RPMI7951 (cell line): ENCODE data around the gene TRAP1.

DNA sequence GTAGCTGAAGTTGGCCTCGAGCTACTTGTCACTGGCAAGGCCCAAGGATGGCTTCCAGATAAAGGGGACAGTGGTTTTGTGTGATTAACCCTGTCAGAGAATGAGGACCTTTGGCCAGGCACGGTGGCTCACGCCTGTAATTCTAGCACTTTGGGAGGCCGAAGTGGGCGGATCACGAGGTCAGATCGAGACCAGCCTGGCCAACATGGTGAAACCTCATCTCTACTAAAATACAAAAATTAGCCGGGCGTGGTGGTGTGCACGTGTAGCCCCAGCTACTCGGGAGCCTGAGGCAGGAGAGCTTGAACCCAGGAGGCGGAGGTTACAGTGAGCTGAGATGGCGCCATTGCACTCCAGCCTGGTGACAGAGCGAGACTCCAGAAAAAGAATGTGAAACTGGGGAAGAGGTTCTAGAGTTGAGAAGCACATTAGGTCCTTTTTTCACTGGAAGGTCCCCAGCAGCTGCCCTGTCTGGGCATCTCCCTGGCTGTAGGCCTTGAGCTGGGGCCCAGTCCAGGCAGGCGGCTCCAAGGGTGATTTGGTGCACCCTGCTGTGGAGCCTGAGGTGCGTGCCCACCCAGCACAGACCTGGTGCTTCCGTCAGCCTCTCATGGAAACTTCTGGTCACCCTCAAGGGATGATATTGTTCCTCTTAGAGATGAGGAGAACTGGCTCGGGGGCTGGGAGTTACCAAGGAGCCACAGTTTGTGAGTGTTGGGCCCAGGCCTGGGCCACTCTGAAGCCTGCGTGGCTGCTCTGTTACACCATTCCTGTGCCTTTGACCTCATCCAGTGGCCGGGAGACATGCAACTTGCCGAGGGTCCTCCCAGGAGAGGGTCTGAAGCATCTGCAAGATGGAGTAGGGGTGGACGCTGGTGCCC, 8.0 kb downstream of the C16orf90 start:
- RAMPAGE, long total RNA, result no peak

DNA sequence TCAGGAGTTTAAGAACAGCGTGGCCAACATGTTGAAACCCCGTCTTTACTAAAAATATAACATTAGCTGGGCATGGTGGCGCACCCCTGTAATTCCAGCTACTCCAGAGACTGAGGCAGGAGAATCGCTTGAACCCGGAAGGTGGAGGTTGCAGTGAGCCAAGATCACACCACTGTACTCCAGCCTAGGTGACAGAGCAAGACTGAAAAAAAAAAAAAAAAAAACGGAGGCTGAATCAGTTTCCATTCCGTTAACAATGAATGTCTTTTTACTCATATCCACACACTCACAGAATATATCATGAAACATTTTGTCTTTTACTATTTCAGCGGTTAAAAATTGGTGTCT, 10.6 kb upstream of the SLX4 start:
- RAMPAGE, long total RNA, result no peak

DNA sequence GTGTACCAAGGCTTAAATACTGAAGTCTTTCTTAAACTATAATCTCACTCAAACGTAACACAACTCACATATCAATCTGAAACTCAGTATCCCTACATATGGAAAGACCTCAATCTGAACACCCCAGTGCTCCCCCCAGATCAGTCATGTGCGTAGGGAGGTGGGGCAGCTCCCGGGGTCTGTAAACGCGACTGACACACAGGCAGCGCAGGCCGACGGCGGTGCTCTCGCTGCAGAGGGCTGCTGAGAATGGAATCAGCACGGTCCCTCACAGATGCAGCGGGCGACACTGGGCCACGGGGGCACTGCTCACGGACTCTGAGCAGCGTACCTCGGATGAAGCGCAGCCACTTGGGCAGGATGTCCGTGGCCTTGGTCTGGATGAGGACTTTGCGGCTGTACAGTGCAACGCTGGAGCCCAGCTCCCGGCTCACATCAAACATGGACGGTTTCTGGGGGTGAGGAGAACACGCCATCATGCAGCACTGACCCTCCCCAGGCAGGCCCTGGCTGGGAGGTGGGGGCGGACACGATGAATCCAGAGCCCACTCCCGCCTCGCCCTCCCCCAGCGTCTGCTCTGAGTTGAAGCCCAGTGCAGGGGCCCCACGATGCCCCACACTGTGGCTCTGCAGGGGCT, 18.0 kb downstream of the DNASE1 start:
- RAMPAGE, long total RNA, result no peak

DNA sequence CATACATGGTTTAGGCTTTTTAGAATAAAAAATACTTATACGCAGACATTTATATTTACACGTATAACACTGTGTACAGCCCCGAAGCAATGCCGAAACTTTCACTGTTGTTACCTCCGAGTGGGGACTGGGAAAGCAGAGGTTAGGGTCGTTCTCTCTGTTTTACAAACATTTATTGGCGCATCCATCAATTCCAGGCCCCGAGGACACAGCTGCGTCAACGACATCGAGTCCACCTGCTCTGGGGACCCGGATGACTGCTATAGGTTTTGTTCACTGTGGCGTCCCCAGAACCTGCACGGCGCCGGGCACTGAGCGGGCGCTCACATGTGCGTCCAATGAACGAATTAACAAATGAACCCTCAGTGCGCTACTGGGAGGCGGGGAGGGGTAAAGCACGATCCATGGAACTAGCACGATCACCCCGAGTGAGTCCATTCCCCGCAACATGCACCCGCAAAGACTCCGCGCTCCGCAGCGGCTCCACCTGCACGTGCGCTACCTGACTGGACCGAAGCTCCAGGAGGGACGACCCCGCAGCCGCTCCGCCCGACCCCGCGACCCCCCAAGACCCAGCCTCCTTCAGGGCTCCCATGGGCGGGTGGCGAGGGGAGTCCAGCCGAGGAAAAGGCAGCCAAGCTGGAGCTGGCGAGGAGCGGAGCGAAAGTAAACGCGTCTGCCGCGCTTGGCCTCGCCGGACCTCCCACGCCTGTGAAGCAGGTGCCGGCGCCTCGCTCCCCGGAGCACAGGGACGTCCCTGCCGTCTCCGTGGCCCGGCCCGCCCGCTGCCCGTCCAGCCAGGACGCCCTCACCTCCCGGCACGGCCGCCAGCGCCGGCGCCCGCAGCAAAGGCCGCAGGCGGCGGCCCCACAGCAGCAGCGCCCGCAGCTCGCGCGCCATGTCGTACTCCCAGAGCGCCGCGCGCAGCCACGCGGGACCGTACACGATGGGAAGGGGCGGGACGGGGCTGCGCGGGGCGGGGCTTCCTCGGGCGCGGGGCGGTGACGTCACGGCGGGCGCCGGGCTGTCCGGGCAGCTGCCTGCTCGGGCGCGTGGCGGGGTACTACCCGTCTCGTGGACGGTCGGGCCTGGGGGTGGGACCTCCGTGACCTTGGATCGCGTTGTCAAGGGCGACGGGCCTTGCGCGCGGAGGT, at the start of gene TRAP1:
Gene TRAP1 (minus strand): TSS at position 916 of the 1,154 bp plus-strand sequence.
- RAMPAGE, long total RNA, result no peak

DNA sequence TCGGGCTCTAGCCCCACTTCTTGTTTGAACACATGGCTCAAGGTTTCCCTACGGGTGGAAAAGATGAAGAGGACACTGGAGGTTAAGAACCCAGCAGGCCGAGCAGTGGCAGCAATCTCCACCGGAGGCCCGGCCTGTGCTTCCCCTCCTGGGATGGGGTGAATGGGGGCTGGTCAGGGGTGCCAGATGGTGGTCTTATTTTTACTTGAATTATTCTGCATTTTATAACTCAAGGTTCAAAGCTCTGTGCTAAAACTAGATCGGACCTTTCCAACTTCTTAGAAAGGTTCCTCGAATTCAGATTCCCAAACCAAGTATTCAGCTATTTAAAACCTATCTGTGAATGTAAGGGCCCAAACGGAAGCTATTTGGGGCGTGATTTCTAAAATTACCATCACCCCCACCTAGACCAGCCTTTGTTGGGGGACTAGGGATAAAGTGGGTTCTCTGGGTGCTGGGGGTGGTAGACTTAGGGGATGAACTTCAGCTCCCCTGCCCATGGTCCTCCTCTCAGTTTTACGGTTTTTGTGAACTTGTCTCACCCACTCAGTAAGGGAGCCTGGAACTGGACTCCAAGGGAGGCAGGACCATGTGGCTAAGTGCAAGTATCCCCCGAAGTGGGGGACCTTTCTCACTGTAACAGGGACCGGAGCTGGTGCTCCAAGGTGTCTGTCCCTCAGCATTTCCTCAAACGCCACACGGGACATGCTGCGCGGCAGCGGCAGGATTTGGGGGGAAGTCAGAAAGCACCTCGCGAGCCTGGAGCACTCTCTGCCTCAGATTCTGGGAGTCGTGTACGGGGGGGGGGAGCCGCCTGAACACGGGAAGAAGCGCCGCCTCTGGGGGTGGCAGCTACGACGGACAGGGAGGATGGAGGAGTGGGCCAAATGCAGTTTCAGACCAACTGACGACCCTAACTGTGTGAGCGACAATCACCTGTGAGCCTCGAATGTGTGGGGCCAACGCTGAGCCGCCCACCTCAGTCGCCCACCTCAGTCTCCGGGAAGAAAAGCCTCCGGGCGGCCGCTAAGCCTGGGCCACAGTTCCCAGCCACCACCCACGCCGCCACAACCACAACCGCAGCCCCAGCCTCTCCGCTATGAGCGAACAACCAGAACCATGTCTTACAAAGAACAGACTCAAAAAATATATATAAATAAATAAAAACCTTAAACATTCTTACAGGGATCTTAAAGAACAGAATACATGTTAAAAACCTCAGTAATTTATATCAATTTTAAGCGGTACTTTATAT, 8.5 kb upstream of the TRAP1 start:
- RAMPAGE, long total RNA, result no peak

- RAMPAGE, long total RNA, result no peak
Measured at GRCh38 chr16:4044534-4045223, 71.6 kb downstream of the ADCY9 start.

GRCh38 chr16:4080970-4081463, 35.2 kb downstream of the ADCY9 start:
- RAMPAGE, long total RNA, result no peak

- RAMPAGE, long total RNA, result no peak
Measured at GRCh38 chr16:4143346-4143809, 27.1 kb upstream of the ADCY9 start.

DNA sequence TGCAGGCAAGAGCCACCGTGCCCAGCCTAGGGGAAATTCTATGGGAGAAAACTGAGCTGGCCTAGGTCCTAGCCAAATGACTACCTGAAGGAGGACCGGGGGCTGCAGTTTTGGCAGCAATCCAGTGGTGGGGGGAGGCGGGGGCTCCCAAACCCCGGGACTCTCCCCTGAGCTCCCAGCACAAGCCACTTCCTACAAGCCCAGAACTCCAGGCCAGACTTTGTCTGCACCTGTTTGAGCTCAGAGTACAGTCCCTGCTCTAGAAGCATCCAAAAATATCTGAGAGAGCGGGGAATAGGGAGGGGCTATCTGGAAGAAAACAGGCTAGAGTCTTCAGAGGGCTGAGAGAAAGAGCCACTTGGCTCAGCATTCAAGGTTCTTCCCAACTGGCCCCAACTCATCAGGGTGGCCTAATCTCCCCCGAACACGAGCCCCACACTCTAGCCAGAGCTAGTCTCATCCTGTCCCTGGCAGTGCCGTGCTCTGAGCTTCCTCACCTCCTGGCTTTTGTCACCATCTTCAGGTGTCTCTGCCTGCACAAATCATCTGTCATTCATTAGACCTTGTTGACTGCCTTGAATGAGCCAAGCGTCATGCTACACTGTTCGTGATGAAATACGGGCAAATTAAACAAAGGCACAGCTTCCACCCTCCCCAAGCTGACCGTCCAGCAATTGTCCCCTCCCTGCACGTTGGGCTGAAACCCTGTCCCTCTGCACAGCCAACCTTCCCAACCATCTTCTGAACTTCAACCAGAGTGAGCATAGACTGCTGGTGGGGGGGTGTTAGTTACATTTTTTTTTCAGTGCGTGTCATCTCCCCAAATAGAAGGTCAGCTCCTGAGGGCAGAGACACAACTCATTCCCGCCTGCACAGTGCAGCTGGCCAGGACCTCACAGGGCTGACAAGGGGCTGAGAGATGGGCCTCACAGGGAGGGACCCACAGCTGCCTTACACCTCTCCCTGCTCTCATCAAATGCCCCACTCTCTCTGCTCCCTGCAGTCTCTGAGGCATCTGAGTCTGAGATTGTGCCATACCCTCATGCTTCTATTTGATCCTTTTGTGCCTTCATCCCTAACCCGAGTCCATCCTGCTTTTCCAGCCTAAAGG, 8.7 kb downstream of the SRL start:
- RAMPAGE, long total RNA, result no peak

DNA sequence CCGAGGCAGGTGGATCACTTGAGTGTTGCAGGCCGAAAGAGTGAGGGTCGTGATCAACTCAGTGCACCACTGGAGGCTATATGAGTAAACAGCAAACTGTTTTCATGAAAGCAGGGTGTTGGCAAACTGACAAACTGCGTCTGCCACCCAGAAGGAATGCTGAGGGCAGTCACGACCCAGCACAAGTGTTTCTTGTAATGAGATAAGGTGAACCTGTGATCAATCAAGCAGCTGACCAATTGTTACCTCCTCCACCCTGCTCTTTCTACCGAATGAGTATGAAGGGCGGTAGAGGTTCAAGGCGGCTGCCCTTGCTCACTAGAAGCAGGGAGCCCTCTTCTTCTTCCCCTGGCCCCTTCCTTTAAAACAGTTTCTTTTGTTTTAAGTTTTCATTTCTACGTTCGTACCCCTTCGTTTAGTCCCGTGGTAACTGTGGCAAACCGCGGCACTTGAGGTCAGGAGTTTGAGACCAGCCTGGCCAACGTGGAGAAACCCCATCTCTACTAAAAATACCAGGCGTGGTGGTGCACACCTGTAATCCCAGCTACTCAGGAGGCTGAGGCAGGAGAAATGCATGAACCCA, 5.7 kb upstream of the SRL start:
- RAMPAGE, long total RNA, result no peak

- RAMPAGE, long total RNA, result no peak
Measured at GRCh38 chr16:4273884-4274645, 1.2 kb upstream of the TFAP4 start.

- RAMPAGE, long total RNA, result no peak
Measured at GRCh38 chr16:4344137-4344731, 6.9 kb downstream of the PAM16 start.

DNA sequence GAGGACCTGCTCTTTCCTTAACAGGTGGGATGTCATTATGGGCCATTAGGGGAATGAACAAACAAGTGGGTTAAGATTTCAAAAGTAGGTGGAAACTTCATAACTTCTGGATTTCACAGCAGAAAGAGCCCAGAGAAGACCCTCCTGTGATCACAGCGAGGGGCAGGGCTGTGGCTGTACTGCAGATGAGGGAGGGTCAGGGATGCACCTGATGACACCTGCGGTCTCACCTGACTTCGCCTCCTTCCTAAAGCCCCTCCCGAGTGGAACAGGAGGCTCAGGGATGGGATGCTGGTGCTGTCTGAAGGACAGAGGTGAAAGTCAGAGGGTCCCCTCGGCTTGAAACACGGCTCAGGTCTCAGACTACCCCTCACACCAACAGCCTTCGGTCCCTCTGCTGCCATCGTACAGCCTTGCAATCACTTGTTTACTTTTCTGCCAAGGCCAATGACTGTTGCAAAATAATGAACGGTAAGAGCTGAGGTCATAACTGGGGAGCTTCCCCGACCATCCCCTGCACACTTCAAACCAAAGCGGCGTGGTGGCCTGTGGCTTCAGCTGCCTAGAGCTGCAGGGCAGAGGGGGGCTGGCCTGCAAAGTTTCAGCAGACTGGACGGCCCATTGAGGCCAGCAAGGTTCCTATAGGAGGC, 5.4 kb downstream of the PAM16 start:
- RAMPAGE, long total RNA, result no peak

DNA sequence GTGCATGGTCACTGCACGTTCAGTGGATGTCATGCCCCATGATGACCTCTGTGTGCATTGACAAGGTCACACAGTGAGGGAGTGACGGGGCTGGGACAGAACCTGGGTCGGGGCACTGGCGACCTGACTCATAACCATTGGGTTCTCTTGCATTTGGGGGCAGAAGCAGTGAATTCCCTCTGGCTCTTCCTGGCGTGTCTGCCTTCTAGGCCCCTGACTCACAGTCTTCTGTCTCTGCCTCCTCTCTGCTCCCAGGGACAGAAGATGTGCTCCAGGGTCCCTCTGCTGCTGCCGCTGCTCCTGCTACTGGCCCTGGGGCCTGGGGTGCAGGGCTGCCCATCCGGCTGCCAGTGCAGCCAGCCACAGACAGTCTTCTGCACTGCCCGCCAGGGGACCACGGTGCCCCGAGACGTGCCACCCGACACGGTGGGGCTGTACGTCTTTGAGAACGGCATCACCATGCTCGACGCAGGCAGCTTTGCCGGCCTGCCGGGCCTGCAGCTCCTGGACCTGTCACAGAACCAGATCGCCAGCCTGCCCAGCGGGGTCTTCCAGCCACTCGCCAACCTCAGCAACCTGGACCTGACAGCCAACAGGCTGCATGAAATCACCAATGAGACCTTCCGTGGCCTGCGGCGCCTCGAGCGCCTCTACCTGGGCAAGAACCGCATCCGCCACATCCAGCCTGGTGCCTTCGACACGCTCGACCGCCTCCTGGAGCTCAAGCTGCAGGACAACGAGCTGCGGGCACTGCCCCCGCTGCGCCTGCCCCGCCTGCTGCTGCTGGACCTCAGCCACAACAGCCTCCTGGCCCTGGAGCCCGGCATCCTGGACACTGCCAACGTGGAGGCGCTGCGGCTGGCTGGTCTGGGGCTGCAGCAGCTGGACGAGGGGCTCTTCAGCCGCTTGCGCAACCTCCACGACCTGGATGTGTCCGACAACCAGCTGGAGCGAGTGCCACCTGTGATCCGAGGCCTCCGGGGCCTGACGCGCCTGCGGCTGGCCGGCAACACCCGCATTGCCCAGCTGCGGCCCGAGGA, 9.3 kb downstream of the VASN start:
- RAMPAGE, long total RNA, result no peak

DNA sequence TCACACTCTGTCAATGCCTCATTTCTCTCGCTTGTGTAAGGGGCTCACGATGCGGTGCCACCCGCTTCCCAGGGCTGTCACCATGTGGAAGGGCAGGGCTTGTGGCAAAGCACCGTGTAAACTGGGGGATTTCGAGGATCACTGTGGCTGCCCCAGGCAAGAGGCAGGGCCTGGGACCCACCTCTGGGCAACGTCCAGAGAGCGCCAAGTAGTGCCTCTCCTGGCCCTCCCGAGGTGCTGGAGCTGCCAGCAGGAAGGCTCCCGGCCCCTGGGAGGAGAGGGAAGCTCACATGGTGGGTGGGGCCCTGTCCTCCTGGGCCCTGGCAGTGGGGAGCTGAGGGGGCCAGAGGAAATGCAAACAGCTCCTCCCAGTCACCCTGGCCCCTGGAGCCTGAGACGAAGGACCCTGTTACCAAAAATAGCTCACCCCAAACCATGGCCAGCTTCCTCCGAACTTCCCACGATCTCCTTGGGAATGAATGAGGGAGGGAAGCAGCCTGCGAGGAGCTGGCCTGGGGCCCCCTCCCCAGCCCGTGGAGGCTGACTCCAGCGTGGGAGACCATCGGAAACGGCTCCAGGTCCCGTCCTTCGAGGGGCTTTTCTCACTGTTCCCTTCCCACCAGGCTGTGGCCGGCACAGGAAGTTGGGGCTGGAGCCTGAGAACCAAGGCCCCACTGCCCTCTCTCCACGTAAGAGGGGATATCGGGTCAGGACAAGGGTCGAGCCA, 17.5 kb downstream of the VASN start:
- RAMPAGE, long total RNA, result no peak

- RAMPAGE, long total RNA, result no peak
Measured at GRCh38 chr16:4391553-4392030, 19.9 kb downstream of the VASN start.

DNA sequence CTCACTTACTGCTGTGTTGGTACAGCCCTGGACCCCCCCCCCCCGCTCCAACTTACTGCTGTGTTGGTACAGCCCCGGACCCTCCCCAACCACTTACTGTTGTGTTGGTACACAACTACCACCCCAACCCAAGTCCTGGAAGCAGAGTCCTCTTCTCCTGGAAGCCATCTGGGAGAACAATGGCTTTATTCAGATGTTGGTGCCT, 13.0 kb downstream of the NMRAL1 start:
- RAMPAGE, long total RNA, result no peak

DNA sequence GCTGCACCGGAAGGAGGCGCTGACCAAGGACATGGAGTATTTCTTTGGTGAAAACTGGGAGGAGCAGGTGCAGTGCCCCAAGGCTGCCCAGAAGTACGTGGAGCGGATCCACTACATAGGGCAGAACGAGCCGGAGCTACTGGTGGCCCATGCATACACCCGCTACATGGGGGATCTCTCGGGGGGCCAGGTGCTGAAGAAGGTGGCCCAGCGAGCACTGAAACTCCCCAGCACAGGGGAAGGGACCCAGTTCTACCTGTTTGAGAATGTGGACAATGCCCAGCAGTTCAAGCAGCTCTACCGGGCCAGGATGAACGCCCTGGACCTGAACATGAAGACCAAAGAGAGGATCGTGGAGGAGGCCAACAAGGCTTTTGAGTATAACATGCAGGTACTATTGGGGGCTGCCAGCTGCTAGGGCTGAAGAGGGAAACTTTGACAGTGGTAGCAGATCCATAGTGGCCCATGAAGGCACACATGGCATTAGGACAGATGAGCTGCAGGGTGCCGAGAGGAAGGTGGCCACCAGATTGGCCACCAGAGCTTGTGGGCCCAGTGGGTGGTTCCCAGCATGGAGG, 30.7 kb downstream of the CDIP1 start:
- RAMPAGE, long total RNA, result no peak

GRCh38 chr16:4510794-4511423, 27.7 kb downstream of the CDIP1 start:
- RAMPAGE, long total RNA, result no peak

DNA sequence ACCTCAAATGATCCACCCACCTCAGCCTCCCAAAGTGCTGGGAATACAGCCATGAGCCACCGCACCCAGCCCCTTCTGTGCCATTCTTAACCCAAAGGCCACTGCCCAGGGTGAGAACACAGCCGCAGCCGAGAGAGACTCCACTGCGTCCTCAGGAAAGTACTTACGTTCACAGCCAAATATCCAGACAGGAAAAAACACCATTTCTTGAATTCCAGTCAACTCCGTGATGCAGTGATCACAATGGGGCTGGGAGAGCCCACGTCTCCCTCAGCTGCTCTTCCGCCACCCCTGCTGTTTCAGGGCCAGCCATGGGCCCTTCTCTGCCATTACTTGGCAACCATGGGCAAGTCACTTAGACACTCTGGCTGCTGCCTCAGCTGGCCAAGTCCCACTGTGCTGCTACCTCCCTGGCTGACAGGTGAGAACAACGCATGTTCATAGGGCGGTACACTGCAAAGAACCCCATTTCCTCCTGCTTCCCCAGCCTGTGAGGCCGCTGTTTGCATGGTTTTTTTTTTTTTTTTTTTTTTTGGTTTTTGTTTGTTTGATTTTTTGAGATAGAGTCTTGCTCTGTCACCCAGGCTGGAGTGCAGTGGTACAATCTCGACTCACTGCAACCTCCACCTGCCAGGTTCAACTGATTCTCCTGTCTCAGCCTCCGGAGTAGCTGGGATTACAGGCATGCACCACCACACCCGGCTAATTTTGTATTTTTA, 4.2 kb downstream of the CDIP1 start:
- RAMPAGE, long total RNA, result no peak